ENCODE results near the genes LGALS4 and RINL.

- RRBS: no CpG with 5 or more reads among the region's 14 CpGs
CAGE:
- cytosol, long polyA plus RNA: no peak
- long polyA plus RNA: no peak
- nucleus, long polyA plus RNA: no peak
These were observed 31.0 kb downstream of the ACTN4 start for GRCh38 chr19:38678302-38679048.

DNA sequence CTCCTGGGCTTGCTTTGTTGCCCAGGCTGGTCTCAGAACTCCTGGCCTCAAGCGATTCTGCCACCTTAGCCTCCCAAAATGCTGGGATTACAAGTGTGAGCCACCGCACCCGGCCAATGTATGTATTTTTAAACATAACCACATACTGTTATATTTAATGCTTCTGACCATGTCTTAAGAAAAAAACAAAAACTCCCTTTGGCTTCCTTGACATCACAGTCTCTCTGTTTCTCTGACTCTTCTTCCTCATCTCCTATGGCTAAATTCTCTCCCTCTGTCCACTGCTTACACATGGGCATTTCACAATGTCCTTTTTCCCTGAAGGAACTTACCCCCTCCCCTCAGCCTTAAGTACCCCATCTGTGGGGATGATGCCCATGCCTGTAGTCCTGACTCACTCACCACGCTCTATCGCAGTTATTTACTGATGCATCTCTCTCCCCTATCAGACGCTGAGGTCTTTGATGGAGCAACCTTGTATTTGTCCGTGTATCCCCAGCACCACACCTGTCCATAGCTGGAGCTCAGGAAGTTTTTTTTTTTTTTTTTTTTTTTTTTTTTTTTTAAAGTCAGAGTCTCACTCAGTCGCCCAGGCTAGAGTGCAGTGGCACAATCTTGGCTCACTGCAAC is 32.3 kb downstream of the ACTN4 start:
- RRBS: no CpG with 5 or more reads among the region's 8 CpGs
CAGE:
- cytosol, long polyA plus RNA: no peak
- long polyA plus RNA: no peak
- nucleus, long polyA plus RNA: no peak

- RRBS: no CpG with 5 or more reads among the region's 5 CpGs
CAGE:
- cytosol, long polyA plus RNA: no peak
- long polyA plus RNA: no peak
- nucleus, long polyA plus RNA: no peak
These were observed 41.5 kb downstream of the CAPN12 start for GRCh38 chr19:38702880-38703146.

DNA sequence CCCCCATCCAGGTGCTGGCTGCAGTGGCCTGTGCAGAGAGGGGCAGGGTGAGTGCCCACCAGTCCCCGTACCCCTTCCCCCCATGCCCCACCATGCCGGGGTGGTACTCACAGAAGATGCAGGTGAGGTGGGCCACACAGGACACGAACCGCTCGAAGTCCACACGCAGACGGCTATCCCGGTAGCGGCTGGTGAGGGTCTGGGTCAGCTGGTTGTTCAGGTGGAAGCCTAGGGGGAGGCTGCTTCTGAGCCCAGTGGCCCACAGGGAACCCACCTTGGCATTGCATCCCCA is 13.3 kb downstream of the CAPN12 start:
- RRBS: 94% methylated on average over 6 of the region's 9 CpGs
CAGE:
- cytosol, long polyA plus RNA: no peak
- long polyA plus RNA: no peak
- nucleus, long polyA plus RNA: no peak

- RRBS: 83% methylated on average over 3 of the region's 86 CpGs
CAGE:
- cytosol, long polyA plus RNA: no peak
- long polyA plus RNA: no peak
- nucleus, long polyA plus RNA: no peak
These were observed 3.6 kb downstream of the LGALS7 start for GRCh38 chr19:38769383-38770520.

- RRBS: 78% methylated on average over 6 of the region's 19 CpGs
CAGE:
- cytosol, long polyA plus RNA: no peak
- long polyA plus RNA: no peak
- nucleus, long polyA plus RNA: no peak
These were observed 4.0 kb downstream of the LGALS4 start for GRCh38 chr19:38808678-38809199.

GRCh38 chr19:38812292-38812655 is 471 bp downstream of the LGALS4 start:
- RRBS: 88% methylated on average over 5 of the region's 8 CpGs
CAGE:
- cytosol, long polyA plus RNA: no peak
- long polyA plus RNA: no peak
- nucleus, long polyA plus RNA: no peak

DNA sequence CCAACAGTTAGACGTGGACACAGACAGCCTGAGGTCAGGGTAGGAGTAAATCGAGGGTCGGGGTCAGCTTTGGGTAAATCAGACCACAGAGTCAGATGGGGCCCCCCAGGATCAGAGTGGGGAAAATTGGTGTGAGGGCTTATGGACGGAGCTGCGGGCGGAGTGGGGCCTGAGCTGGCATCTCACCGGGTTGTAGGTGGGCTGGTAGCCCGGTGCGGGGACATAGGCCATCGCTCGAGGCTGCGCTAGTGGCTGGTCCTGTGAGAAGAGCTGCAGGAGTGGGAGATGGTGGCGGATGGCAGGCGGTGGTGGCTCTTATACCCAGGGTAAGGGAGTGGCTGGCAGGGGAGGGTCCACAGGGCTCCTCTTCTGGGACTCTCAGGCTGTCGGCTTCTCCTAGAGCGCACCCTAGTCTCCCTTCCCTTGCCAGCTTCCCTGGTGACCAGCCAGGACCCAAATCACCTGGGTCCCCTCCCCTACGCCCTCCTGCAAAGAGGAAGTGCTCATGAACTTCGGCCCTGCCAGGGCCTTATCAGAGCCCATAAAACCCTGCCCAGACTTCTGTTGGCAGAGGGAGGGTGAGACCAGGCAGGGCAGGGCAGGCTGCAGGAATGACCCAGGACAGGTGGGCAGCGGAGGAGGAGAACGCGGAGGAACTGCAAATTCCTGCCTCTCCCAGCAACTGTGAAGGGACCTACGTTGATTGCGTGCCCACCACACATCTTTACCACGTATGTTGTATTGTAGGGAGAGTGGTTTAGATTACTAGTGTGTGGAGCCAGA is at the start of gene LGALS4:
LGALS4 (minus strand) TSS at position 290 of the 783 bp plus-strand sequence.
- RRBS: no CpG with 5 or more reads among the region's 24 CpGs
CAGE:
- cytosol, long polyA plus RNA: no peak
- long polyA plus RNA: no peak
- nucleus, long polyA plus RNA: no peak

DNA sequence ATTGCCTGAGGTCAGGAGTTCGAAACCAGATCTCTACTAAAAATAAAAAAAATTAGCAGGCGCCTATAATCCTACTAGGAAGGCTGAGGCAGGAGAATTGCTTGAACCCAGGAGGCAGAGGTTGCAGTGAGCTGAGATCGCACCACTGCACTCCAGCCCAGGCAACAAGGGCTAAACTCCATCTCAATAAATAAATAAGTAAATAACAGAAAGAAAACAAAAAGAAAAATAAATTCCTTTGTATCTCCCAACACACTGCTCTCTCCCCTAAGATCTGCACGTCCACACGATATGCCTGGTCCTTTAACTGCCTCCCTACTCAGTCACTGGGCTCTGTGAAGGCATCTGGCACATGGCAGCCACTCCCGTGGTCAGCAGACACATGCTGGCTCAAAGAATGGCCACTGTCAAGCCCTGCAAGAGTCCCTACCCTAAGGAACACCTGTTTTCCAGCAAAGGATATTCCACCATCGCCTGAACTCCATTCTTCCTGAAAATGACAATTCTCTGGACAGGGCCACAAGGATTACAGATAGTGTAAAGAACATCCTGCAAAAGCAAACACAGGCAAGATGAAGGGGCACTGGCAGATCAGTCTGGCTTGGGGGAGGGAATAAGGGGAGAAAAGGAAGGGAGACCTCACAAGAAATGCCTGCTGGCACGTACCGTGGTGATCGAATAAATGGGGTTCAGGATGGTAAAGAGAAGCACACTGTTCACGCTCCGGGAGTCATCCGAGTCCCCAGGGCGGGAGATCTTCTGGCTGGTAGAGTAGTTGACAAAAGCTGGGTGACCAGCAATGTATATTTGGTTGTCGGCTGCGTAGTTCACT is 4.4 kb downstream of the HNRNPL start:
- RRBS: no CpG with 5 or more reads among the region's 16 CpGs
CAGE:
- cytosol, long polyA plus RNA: no peak
- long polyA plus RNA: no peak
- nucleus, long polyA plus RNA: no peak

- RRBS: no CpG with 5 or more reads among the region's 12 CpGs
CAGE:
- cytosol, long polyA plus RNA: no peak
- long polyA plus RNA: no peak
- nucleus, long polyA plus RNA: no peak
These were observed 1.4 kb downstream of the HNRNPL start for GRCh38 chr19:38848315-38848859.

- RRBS: 2% methylated on average over 16 of the region's 48 CpGs
CAGE:
- cytosol, long polyA plus RNA: no peak
- long polyA plus RNA: no peak
- nucleus, long polyA plus RNA: no peak
These were observed 580 bp downstream of the HNRNPL start for GRCh38 chr19:38849118-38849693.

- RRBS: 84% methylated on average over 1 of the region's 12 CpGs
CAGE:
- cytosol, long polyA plus RNA: no peak
- long polyA plus RNA: no peak
- nucleus, long polyA plus RNA: no peak
These were observed at the start of gene RINL for GRCh38 chr19:38877642-38878541. Gene RINL, minus strand, starts transcription at chr19:38878275.

DNA sequence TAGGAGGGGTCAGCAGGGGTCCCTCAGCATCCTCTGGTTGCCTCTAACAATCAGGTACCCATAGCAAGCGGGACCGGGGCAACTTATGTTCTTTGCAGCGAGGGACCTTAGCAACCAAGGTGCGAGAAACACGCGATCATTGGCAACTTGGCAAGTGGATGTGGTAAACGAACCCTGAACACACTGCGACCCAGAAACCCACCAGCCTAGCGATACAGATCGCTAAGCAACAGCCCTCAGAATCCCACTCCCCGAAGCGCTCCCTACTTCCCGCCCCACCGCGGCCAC is 332 bp downstream of the SIRT2 start:
- RRBS: no CpG with 5 or more reads among the region's 15 CpGs
CAGE:
- cytosol, long polyA plus RNA: no peak
- long polyA plus RNA: no peak
- nucleus, long polyA plus RNA: no peak

DNA sequence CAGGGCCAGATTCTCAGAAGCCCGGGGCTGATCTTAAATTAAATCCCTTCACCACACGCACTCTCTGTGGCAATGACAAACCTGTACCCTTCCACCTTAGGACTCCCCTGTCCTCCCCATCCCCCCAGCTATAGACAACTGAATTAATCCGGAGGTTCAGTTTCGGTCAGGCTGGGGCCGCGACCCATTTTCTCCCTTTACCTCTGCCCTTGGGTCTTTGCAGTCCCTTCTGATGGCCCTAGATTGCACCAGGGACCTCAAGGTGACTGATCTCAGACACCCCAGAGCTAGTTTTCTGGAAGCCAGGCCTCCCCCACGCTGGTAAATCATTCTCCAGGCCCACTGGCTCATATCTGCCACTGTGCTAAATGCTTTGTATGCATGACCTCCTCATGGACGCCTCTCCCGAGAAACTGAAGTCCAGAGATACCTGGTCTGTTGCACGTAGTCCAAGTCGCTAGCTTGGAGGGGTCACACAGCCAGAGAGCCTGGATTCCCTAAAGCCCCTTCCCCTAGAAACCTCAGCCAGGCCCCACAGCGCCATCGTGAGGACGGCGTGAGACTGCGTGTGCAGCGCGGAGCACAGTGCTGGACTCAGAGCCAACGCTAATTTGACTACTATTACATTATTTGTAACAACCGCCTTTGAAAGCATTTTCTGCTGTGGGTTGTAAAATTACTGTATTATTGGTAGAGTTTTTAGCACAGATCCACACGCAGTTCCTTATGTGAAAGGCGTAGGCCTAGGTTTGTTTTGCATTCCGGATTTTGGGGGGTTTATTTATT is 872 bp upstream of the FBXO17 start:
- RRBS: 95% methylated on average over 1 of the region's 23 CpGs
CAGE:
- cytosol, long polyA plus RNA: no peak
- long polyA plus RNA: no peak
- nucleus, long polyA plus RNA: no peak

DNA sequence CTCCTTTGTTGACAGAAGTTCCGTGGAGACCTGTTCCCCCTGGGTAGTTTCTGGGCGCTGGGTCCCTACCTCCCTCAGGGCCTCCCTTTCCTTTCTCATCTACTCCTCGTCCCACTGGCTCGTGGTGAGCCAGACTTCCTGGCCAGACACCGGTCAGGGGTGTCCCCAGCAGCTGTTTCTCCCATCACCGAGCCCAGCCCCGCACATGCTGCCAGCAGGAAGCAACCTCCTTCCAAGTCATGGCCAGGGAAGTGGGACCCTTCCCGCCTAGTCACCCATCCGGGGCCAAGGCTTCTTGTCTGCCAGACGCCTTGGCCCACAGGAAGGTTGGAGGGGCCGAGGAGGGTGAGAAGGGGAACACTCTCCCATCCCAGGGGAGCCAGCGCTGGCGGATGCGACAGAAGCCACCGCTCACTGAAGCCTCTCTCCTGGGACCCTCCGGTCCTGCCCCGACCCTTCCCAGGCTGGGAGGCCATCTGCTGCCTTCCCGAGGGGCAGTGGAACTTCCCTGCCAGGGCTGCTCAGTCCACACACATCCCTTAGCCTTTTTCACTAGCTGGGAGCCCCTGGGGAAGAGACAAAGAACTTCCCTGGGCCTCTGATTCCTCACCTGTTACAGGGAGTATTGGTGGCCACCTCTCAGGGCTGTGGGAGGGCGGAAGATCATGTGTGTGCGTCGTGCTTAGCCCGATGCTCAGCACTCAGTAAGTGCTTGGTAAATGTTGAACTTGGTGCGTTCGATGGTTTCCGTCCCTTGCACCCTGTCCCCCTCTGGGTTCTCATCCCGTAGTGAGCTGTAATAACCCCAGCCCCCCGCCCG is 5.9 kb downstream of the PAK4 start:
- RRBS: no CpG with 5 or more reads among the region's 28 CpGs
CAGE:
- cytosol, long polyA plus RNA: no peak
- long polyA plus RNA: no peak
- nucleus, long polyA plus RNA: no peak

DNA sequence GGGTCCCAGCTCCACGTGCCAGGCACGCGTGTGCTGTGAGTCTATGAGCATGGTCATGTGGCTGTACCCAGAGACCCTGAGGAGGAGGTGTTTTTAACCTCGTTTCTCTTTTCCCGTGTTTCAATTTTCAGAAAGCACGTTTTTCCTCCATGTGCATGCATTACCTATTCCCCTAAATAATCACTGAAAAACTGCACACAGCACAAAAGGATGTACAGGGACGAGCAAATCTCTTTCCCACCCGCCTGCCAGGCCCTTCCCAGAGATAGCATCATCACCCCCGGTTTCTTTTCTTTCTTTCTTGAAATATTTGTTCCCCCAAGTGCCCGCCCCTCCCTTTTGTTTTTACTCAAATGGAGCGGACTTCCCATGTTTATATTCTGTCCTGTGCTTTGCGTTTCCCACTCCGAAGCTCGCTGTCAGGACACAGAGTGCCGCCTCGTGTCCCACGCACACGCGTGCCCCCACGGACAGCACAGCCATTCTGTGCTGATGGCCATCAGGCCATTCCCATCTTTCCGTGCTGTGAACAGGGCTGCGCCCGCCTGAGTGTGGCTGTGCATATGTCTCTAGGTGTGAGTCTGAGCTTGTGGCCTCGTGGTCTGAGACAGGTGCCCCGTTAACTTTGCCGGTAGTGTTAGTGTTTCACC is 6.6 kb downstream of the PAK4 start:
- RRBS: 75% methylated on average over 1 of the region's 26 CpGs
CAGE:
- cytosol, long polyA plus RNA: no peak
- long polyA plus RNA: no peak
- nucleus, long polyA plus RNA: no peak

- RRBS: 98% methylated on average over 10 of the region's 28 CpGs
CAGE:
- cytosol, long polyA plus RNA: no peak
- long polyA plus RNA: no peak
- nucleus, long polyA plus RNA: no peak
These were observed 27.3 kb upstream of the NCCRP1 start for GRCh38 chr19:39169476-39169926.

DNA sequence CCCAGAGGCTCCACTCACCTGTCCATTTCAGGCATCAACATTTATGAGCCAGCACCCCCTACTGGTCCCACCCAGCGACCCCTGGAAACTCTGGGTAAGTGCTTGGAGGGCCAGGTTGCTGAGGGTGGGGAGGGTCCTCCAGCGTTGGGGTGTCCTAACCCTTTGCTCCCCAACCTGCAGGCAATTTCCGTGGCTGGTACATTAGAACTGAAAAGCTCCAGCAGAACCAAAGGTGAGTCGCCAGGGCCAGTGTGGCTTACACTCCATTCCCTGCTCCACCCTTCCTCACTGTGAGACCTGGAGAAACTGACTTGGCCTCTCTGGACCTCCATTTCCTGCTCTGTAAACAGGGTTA is 1.2 kb downstream of the NCCRP1 start:
- RRBS: no CpG with 5 or more reads among the region's 4 CpGs
CAGE:
- cytosol, long polyA plus RNA: no peak
- long polyA plus RNA: no peak
- nucleus, long polyA plus RNA: no peak

DNA sequence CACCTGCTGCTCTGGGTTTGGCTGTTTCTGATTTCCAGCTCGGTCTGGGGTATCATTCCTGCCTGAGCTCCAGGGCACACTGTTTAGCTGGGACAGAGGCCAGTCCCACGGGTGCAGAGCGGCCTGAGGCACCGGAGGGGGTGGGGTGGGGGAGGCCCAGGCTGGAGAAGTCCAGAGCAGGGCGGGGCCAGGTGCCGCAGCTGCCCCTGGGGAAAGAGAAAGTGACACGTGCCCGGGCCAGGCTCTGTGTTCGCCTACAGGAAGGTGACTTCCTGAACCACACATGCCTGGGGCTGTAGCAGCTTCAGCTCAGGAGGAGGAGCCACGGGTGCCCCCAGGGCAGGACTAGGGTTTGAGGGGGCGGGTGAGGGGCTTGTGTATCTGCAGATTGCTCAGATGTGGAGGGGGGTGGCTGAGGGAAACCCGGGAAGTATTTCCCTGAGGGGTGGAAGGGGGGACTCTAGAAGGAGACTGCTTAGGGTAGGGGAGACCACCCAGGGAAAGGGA is 7.0 kb downstream of the IFNL3 start:
- RRBS: 25% methylated on average over 3 of the region's 12 CpGs
CAGE:
- cytosol, long polyA plus RNA: no peak
- long polyA plus RNA: no peak
- nucleus, long polyA plus RNA: no peak

GRCh38 chr19:39372991-39373193 is 18.0 kb downstream of the PAF1 start:
- RRBS: no CpG with 5 or more reads among the region's 1 CpG
CAGE:
- cytosol, long polyA plus RNA: no peak
- long polyA plus RNA: no peak
- nucleus, long polyA plus RNA: no peak

Measured in SK-N-SH (cell line).